Stomach (tissue), 7 donors: ENCODE measurements around the genes TPRX1 and CABP5.

DNA sequence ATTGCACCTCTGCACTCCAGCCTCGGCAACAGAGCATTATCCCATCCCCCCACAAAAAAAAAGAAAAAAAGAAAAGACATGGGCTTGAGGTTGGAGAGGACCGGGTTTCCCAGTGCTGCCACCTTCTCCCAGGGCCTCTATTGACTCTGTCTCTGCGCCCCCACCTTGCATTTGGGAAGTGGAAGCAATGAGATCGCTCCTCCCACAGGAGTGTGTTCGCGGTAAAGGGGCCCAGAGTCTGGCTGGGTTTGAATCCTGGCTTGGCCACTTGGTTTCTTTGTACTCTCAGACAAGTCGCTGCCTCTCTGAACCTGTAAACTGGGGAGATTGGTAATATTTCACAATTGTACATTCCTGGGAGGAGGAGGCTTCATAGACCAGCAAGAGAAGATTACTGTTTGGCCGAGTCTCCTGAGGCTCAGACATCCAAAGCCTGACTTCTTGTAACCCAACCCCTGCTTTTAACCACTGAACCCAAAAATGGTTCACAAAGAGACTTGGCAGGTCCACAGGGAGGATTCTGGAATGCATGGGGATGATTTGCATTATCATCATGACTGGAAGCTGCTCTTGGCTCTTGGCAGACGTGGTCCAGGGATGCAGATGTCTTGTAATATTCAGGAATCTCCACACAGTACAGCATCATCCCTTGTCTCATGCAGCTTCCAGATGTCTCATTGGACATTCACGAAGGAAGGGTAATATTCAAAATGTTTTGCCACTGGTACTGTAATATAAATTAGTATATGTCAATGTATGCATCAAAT lies 13.6 kb upstream of the STRN4 start:
- PRO-cap: no peak
- RAMPAGE, long total RNA, 5 experiments: no peak in any of the 5 experiments
- RRBS: no CpG with 5 or more reads among the region's 10 CpGs

DNA sequence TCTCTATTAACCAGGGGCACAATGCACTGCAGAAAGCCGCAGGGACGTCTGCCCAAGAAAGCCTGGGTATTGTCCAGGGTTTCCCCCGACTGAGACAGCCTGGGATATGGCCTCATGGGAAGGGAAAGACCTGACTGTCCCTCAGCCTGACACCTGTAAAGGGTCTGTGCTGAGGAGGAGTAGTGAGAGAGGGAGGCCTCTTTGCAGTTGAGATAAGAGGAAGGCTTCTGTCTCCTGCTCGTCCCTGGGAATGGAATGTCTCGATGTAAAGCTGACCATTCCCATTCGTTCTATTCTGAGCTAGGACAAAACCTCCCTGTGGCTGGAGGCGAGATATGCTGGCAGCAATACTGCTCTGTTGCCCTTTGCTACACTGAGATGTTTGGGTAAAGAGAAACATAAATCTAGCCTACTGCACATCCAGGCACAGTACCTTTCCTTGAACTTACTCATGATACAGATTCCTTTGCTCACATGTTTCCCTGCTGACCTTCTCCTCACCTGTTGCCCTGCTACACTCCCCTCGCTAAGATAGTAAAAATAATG lies 19.7 kb downstream of the SLC1A5 start:
- PRO-cap: no peak
- RAMPAGE, long total RNA, 5 experiments: no peak in any of the 5 experiments
- RRBS: no CpG with 5 or more reads among the region's 8 CpGs

- PRO-cap: no peak
- RAMPAGE, long total RNA, 5 experiments: no peak in any of the 5 experiments
- RRBS: 4% methylated on average over 2 of the region's 24 CpGs
These were observed 1.1 kb downstream of the ARHGAP35 start for GRCh38 chr19:46861570-46862555.

- PRO-cap: no peak
- RAMPAGE, long total RNA, 5 experiments: no peak in any of the 5 experiments
- RRBS: no CpG with 5 or more reads among the region's 6 CpGs
These were observed 74.4 kb downstream of the ARHGAP35 start for GRCh38 chr19:46935147-46935623.

GRCh38 chr19:46944678-46945663 lies 74.7 kb upstream of the NPAS1 start:
- PRO-cap: no peak
- RAMPAGE, long total RNA, 5 experiments: no peak in any of the 5 experiments
- RRBS: 44% methylated on average over 4 of the region's 12 CpGs

DNA sequence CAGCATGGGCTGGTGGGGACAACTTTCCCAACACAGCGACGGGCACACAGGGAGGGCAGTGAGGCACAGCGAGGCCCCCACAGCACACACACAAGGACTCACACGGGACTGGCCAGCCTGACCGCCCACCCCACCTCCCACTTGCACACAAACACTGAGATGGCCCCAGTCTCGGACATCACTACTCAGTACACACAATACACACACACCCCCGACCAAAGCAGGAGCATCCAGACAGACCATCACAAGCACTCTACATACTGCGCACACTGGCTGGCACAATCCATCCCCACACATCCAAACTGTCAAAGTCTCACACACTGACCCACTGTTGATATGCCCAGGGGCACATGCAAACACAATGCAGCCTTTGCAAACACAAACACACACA lies 2.2 kb downstream of the BBC3 start:
- PRO-cap: unidirectional peak, minus-strand start at position 255 of the sequence
- RAMPAGE, long total RNA, 5 experiments: no peak in any of the 5 experiments
- RRBS: no CpG with 5 or more reads among the region's 8 CpGs

DNA sequence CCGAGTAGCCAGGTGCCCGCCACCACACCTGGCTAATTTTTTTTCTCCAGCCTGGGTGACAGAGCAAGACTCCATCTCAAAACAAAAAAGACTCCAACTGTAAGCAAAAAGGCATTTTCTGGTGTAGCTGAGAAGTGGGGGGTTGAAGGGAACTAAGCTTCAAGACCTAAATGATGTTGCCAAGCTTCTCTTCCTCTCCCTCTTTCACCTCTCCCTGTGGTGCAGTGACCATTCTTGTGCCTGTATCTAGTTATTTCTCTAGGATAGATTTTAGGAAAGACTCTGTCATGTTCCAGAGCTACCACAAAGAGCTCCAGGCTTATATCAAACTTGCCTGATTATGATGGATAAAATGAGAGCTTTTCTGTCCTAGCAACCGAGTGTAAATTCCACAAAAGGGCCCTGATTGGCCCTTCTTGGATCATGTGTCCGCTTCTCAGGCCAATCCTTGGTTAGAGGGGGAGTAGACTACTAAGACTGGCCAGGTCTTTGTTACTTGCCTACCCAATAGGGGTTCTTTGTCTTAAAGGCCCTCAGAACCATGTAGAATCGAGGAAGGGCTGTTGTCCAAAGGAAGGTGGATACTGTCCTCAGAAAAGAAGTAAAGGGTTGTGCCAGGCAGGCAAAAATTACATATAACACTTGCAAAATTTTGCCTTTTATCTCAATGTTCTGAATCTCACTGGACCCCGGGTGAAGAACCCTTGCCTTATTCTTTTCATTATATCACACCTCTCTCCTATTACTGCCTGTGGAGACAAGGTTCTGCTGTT lies 2.4 kb downstream of the DHX34 start:
- PRO-cap: no peak
- RAMPAGE, long total RNA, 5 experiments: no peak in any of the 5 experiments
- RRBS: no CpG with 5 or more reads among the region's 6 CpGs

DNA sequence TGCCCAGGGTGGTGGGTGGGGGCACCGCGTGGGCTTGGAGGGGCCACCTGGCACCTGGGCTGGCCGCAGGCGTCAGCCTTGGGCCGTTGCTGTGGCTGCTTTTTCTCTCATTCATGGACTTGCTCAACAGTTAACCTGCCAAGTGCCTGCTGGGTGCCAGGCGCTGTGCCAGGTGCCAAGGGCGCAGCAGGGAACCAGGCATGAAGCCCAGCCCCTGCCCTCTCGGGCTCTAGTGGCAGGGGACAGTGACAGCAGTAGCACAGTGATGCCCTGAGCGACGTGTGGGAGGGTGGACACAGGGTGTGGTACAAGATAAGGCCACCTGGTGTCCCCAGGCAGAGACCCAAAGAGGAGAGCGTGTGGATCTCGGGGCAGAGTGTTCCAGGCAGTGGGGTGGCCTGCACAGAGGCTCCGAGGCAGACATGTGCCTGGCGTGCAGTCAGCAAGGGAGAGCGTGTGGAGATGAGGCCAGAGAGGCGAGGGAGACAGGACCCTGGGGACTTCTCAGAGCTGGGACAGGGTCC lies 28.2 kb downstream of the DHX34 start:
- PRO-cap: unidirectional peak, plus-strand start at position 374 of the sequence
- RAMPAGE, long total RNA, 5 experiments: no peak in any of the 5 experiments
- RRBS: no CpG with 5 or more reads among the region's 16 CpGs

- PRO-cap: no peak
- RAMPAGE, long total RNA, 5 experiments: start-site peak on the minus strand in 3 of 5 experiments, at chr19:47414554-47415099 at its widest, 5 to 13 reads per replicate
- RRBS: 63% methylated on average over 5 of the region's 34 CpGs
These were observed 4.8 kb downstream of the MEIS3 start for GRCh38 chr19:47414409-47415119.

DNA sequence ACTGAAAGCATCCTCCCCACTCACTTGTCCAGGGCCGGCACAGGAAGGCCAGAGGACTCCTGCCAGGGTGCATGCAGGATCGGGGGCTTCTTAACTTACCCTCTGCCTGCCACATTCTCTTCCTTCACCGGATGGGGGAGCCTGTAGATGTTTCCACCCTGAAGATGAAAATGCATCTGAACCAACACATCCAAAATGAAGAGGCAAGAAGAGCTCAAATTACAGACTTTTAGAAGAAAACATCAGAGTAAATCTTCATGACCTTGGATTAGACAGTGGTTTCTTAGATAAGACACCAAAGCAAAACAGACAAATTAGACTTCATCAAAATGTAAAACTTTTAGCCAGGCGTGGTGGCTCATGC lies 25.9 kb upstream of the NAPA start:
- PRO-cap: no peak
- RAMPAGE, long total RNA, 5 experiments: no peak in any of the 5 experiments
- RRBS: 35% methylated on average over 2 of the region's 4 CpGs

DNA sequence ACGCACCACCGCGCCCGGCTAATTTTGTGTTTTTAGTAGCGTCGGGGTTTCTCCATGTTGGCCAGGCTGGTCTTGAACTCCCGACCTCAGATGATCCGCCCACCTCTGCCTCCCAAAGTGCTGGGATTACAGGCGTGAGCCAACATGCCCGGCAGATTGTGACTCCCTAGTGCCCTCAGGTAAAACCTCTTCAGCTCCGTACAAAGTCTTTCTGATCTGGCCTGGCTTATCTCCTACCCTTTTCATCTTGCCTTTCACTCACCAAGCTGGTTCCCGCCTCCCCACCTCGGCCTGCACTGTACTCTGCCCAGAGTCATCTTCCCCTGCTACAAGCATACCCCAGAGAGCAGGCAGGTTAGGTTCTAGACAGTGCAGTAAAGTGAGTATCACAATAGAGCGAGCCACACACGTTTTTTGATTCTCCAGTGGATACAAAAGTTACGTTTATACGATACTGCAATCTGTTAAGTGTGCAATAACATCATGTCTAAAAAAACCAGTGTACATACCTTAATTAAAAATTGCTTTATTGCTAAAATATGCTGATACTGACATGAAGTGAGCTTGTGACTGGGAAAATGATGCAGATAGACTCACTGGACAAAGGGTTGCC lies 15.2 kb downstream of the BICRA start:
- PRO-cap: no peak
- RAMPAGE, long total RNA, 5 experiments: no peak in any of the 5 experiments
- RRBS: no CpG with 5 or more reads among the region's 17 CpGs

GRCh38 chr19:47664148-47664741 lies 49.0 kb upstream of the EHD2 start:
- PRO-cap: bidirectional peak, plus-strand start at chr19:47664434, minus-strand start at chr19:47664313
- RAMPAGE, long total RNA, 5 experiments: no peak in any of the 5 experiments
- RRBS: 55% methylated on average over 5 of the region's 18 CpGs

- PRO-cap: no peak
- RAMPAGE, long total RNA, 5 experiments: no peak in any of the 5 experiments
- RRBS: no CpG with 5 or more reads among the region's 6 CpGs
These were observed 39.5 kb upstream of the EHD2 start for GRCh38 chr19:47673699-47674225.

GRCh38 chr19:47748973-47749777 lies 3.8 kb downstream of the NOP53 start:
- PRO-cap: no peak
- RAMPAGE, long total RNA, 5 experiments: no peak in any of the 5 experiments
- RRBS: no CpG with 5 or more reads among the region's 14 CpGs

- PRO-cap: no peak
- RAMPAGE, long total RNA, 5 experiments: no peak in any of the 5 experiments
- RRBS: no CpG with 5 or more reads among the region's 11 CpGs
These were observed 11.3 kb downstream of the SELENOW start for GRCh38 chr19:47789818-47790134.

GRCh38 chr19:47804375-47804704 lies at the start of gene TPRX1:
Gene TPRX1, minus strand, starts transcription at chr19:47804551.
- PRO-cap: no peak
- RAMPAGE, long total RNA, 5 experiments: no peak in any of the 5 experiments
- RRBS: no CpG with 5 or more reads among the region's 6 CpGs

- PRO-cap: no peak
- RAMPAGE, long total RNA, 5 experiments: no peak in any of the 5 experiments
- RRBS: no CpG with 5 or more reads among the region's 4 CpGs
These were observed 3.2 kb downstream of the SULT2A1 start for GRCh38 chr19:47882816-47883421.

GRCh38 chr19:47891670-47892348 lies 5.7 kb upstream of the SULT2A1 start:
- PRO-cap: no peak
- RAMPAGE, long total RNA, 5 experiments: no peak in any of the 5 experiments
- RRBS: no CpG with 5 or more reads among the region's 5 CpGs

DNA sequence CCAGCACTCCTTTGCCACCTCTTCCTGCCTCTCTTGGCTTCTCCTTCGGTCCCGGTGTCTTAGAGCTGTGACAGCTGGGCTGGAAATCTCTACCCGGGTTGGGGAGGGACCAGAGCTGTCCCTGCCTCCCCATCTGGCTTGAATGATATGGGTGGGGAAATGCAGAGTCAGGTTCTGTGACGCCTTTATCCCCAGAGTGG lies at the start of gene CABP5:
TSS of gene CABP5 (minus strand) at position 69 of the 200 bp plus-strand sequence.
- PRO-cap: no peak
- RAMPAGE, long total RNA, 5 experiments: no peak in any of the 5 experiments
- RRBS: no CpG with 5 or more reads among the region's 4 CpGs

DNA sequence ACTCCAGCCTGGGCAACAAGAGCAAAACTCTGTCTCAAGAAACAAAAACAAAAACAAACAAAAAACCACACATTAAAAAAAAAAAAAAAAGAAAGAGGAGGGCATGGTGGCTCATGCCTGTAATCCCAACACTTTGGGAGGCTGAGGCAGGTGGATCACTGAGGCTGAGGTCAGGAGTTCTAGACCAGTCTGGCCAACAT lies 19.2 kb downstream of the GRIN2D start:
- PRO-cap: no peak
- RAMPAGE, long total RNA, 5 experiments: no peak in any of the 5 experiments